Breast epithelium (tissue), 2 donors: ENCODE measurements around the gene ERMARD.

DNA sequence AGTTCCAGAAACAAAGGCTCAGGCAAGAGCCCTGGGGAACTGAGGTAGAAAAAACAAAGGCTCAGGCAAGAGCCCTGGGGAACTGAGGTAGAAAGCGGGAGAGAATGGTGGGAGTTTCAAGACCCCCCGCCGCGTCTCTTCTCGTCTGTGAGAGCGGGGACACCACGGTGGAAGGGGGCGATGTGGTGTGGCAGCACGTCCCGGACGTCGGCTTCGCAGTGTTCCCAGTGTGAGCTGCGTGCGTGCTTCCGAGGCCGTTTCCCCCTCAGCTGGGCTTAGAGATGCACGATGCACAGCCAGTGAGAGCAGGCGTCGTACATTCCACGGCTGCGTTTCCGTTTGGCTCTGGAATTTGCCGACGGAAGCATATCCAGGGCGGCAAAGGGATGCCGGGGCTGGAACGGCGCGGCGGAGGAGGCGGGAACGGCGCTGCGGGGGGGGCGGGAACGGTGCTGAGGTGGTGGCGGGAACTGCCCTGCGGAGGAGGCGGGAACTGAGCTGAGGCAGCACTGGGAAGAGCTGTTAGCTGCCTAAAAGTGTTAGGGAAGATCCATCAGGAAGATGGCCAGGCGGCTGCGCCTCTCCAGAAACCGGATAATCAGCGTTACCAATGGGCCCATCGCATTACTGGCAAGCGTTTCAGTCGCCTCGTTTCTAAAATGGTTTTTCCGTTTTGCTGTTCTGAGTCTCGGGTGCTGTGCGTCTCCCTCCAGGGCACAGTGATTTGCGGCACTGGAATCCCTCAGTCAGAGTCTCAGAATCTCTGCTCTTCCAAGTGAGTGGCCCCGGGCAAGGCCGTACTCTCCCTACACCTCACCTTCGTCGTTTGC lies 37.8 kb downstream of the KIF25 start:
- PRO-cap, result no peak
- RAMPAGE, long total RNA, 2 experiments, result no peak in any of the 2 experiments

DNA sequence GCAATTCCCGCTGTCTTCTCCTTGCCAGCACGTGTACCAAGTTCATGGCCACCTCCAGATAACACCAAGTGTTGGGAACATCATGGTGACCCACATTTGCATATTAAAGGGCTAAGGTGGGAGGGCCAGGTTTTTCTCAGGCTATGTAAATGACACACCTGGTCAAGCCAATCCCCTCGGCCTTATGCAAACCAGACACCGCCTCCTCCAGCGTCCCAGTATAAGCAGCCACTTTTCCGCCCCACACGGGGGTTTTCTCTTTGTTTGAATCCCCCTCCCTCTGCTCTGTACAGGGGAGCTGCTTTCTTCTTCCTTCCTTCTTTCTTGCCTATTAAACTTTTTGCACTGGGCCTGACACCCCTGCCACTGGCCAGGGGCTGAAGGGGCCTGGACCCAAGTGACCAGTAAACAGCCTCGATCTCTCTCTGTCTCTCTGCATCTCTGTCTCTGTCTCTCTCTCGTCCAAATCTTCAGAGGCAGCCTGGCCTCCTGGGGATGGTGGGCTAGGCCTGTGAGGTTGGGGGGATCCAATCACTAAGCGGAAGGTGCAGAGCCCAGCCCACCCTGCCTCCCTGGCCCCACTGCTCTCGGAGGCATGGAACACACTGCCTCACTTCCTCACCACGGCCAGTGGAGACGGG lies 110.5 kb downstream of the DACT2 start:
- PRO-cap, result no peak
- RAMPAGE, long total RNA, 2 experiments, result no peak in any of the 2 experiments

GRCh38 chr6:168225226-168225716 lies 94.3 kb downstream of the DACT2 start:
- PRO-cap, result no peak
- RAMPAGE, long total RNA, 2 experiments, result no peak in any of the 2 experiments

DNA sequence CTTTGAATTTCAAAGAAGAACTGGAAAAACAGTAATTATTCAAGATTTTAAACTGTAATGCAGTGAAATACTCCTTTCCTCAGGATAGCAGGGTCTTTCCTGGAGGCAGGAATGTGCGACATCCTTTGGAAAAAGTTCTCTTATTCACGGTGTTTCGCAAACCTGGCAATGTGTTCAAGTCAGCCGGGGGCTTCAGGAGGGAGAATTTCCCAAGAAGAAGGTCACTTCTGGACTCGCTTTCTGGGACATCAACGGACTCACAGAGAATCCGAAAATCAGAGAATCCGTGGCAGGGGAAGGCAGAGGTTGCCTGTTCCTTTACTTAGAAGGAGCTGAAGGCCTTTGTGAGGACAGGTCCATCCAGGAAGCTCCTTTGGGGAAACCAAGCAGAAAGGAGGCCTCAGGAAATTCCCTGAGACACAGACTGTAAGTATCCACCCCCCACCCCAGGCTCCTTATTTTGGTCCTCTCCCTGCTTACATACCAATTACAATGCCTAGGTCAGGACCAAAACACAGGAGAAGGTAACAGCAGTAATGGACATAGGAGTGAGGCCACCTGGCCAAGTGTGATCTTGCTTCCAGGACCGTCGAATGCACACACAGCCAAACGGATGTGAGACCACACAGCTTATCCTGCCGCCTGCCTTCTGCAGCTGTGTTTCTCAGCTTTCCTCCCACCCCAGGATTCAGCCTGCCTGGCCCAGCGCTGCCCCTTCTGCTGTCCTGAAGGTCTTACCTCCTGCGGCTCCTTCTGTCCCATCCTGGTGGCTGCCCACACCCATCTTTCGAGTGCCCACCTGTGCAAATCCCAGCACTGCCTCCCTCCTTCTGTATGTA lies 49.1 kb upstream of the DACT2 start:
- PRO-cap, result no peak
- RAMPAGE, long total RNA, 2 experiments, result no peak in any of the 2 experiments

DNA sequence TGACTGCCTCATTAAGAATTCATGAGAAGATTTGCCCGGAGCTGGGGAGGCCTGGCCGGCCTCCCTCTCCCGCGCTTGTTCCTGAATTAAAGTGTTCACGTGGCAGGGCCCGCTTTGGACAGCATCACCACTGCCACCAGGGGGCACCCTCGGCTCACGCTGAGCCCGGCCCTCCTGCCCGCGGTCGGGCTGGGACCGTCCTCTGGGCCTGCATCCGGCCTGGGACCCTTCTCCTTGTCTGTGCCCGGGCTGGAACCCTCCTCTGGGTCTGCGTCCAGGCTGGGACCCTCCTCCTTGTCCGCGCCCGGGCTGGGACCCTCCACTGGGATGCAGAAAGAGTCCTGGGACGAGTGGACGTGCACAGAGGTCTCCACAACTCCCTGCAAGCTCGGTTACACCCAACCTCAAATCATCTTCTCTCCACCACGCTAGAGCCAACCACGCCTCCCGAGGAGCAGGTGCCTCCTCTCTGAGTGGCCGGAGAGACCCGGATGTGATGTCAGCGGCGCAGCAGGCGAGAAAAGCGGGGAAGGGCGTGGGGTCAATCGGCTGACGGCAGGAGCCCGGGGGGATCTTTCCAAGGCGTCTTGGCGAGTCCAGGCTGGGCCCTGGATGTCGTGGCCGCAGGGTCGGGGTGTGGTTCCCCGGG lies 50.9 kb upstream of the DACT2 start:
- PRO-cap, result no peak
- RAMPAGE, long total RNA, 2 experiments, result no peak in any of the 2 experiments

DNA sequence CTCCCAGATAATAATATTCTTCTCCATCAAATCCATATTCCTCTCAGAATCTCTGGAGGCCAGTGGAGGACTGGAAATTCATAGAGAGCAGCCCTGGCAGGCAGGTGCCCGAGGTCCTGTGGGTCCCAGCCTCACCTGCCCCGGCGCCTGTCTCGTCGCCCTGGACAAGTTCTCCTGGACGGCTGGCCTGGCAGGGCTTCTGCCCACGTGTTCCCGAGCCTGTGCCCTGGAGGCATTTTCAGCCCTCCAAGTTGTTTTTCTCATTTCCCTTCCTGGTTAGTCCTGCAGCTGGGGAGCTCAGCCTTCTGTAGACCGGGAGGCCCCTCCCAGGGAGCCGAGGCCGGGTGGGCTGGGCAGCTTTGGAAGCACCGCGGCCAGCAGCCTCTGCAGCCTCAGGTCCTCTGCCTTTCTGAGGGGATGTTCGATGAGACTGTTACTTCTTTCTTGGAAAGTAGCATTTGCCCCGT lies 207.2 kb downstream of the SMOC2 start:
- PRO-cap, result no peak
- RAMPAGE, long total RNA, 2 experiments, result no peak in any of the 2 experiments

DNA sequence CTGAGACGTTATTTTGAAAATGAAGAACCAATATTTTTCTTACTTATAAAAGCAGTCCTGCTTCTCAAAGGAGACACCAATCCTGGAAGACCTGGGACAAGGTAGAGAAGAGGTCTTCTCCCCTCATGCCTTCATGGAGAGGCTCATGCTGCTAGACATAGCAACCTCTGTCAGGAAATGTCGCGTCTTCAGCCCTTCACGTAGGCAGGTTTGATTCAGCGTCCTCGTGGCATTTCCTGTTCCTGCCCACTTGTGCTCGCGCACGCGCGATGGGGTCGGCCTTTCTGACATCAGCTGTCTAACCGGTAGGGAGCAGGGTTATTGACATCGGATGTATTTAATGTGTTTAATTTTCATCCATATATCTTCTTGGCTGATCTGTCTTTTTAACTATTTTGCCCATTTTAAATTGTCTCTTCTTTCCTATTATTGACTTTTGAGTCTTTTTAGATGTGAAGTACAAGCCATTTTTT lies 292.4 kb downstream of the THBS2 start:
- PRO-cap, result no peak
- RAMPAGE, long total RNA, 2 experiments, result no peak in any of the 2 experiments

DNA sequence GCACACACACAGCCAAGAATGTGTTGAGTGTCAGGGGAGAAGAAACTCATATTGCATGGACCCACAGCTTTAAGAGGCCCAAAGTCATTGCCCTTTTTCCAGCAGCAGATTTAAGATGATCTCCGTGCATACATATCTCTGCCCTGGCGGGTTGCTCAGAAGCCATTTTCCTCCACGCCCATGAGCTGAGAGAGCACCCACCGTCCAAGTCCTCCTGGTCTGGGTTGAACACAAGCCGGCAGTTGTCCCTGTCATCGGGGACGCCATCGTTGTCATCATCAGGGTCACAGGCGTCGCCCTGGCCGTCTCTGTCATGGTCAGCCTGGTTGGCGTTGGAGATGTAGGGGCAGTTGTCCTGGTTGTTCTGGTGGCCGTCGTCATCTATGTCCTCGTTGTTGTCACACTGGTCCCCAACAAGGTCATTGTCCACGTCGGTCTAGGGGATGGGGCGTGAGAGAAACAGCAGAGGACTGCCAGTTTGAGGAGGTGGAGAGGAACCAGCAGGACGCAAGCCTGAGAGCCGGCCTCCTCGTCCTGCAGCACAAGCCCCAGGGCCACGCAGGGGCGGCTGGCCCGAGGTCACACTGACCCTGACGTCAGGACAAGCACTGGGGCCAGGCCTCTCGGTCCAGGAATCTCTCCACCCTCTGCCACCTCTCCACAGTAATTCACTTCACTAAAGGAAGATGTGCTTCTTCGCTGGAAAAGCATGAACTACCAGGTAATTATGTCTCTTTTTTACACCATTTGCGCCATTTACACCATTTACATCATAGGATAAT lies 28.5 kb downstream of the THBS2 start:
- PRO-cap, result no peak
- RAMPAGE, long total RNA, 2 experiments, result no peak in any of the 2 experiments

DNA sequence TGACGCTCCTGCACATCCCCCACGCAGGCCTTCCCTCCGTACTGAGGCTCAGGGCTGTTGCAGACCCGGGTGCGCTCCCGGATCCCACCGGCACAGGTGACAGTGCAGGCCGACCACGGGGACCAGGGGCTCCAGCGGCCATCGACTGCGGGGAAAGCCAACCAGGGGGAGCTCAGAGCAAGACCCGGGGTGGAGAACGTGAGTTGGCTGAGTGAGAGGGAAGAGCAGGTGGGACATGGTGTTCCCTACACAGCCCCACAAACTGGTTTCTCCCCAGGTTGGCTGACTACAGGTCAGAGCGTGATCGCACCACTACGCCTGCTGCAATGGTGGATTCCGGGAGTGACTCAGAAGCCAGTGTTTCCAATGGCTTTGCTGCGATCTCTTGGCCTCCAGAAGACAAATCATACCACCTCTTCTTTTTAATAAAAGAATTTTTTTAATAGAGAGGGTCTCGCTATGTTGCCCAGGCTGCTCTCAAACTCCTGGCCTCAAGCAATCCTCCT lies 18.8 kb downstream of the THBS2 start:
- PRO-cap, result no peak
- RAMPAGE, long total RNA, 2 experiments, result no peak in any of the 2 experiments

DNA sequence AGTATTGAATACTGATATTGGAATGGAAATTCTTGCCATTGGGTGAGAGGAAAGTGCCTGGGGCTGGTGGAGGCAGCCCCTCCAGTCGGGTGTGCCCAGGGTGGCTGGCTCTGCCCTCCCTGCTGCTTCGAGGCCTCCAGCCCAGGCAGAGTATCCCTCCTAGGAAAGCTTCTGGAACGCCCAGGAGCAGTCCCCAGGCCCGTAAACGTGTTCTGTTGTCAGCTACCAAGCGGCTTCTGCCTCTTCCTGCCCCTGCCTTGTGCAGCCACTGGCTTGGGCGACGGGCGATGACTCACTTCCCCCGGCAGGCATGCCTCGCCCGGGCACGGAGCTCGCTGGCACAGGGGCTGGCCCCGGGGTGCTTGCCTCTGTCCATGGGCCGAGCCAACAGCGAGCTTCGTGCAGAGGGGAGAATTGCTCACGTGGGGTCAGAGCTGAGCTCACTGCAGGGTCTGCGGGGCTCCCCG lies 86.7 kb upstream of the THBS2 start:
- PRO-cap, result no peak
- RAMPAGE, long total RNA, 2 experiments, result no peak in any of the 2 experiments

DNA sequence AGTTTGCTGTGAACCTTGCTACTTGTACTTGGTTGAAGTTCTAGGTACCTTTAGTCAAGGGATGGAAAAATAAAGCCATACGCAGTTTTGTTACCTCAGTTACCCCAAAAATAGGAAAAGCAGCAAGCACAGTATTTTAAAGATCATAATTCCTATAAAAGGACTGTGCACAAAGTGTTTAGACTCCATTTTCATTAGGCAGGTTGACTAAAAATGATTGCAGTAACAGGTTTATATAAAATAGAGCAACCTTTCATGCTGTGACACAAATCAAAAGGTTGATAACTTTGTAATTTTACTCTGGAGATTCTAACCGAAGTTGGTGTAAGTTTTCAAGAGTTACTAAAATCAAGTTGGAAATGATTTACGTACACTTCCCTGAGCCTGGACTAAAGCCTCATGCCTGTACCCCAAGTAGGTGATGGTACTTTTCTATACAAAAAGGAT lies 1.2 kb downstream of the C6orf120 start:
- PRO-cap, result no peak
- RAMPAGE, long total RNA, 2 experiments, result no peak in any of the 2 experiments

DNA sequence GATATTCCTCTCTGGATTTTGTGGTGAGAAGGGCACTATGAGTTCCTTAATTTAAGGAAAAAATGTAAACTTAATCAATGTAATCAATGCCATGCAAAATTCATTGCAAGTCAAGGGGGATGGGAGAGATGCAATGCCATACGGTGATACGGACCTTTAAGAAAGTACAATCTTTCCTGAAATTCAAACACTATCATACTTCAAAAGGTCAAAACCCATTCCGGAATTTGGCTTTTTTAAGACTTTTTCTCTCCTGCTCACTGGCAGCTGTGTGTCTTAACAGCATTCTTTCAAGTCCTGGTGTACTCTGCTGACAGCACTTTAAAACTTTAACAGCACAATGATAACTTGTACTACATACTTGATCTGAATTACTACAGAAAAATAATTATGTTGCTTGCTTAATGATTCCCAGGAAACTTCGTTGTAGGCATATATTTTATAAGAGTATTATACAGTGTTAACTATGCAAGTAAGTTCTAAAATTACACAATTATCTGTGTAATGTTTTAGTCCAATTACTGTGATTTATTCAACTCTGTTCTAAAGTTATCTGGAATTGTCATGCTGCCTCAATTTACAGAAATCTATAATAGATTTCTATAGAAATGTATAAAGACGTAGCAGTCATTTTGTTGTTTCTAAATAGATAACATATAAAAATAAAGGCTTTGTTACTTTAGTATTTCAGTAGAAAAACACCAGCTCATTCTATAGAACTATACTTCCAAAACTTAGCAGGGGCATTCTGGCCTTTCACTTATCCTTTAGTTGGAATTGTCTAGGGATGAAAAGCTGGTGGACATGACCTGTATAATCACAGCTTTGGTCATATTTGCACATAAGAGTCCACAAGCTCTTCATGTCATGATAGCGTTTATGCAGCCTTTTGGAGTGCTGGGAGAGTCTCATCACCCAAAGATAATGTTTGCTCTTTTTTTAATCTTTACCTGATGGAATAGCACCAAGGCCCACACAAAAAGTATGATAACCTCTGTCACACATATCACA lies 2.6 kb downstream of the C6orf120 start:
- PRO-cap, result no peak
- RAMPAGE, long total RNA, 2 experiments, result no peak in any of the 2 experiments

DNA sequence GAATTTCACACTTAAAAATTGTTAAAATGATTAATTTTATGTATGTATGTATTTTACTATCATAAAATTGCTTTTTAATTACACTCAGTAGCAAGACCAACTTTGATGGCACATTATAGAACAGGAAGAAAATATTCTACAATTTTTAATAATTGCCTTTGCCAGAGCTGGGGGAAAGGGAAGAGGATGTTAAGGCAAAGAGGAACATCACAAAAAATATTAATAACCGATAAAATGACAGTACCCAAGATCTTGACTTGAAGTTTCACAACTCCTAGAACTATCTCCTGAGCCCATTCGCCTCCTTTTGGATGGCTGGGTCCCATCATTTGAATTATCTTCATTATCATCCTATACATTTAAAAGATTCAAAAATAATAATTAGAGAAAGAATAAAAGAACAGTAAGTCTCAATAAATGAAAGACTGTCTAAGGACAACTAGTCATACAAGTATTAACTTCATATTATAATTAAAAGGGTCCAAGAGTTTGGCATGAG lies 3.5 kb downstream of the PHF10 start:
- PRO-cap, result no peak
- RAMPAGE, long total RNA, 2 experiments, result no peak in any of the 2 experiments

DNA sequence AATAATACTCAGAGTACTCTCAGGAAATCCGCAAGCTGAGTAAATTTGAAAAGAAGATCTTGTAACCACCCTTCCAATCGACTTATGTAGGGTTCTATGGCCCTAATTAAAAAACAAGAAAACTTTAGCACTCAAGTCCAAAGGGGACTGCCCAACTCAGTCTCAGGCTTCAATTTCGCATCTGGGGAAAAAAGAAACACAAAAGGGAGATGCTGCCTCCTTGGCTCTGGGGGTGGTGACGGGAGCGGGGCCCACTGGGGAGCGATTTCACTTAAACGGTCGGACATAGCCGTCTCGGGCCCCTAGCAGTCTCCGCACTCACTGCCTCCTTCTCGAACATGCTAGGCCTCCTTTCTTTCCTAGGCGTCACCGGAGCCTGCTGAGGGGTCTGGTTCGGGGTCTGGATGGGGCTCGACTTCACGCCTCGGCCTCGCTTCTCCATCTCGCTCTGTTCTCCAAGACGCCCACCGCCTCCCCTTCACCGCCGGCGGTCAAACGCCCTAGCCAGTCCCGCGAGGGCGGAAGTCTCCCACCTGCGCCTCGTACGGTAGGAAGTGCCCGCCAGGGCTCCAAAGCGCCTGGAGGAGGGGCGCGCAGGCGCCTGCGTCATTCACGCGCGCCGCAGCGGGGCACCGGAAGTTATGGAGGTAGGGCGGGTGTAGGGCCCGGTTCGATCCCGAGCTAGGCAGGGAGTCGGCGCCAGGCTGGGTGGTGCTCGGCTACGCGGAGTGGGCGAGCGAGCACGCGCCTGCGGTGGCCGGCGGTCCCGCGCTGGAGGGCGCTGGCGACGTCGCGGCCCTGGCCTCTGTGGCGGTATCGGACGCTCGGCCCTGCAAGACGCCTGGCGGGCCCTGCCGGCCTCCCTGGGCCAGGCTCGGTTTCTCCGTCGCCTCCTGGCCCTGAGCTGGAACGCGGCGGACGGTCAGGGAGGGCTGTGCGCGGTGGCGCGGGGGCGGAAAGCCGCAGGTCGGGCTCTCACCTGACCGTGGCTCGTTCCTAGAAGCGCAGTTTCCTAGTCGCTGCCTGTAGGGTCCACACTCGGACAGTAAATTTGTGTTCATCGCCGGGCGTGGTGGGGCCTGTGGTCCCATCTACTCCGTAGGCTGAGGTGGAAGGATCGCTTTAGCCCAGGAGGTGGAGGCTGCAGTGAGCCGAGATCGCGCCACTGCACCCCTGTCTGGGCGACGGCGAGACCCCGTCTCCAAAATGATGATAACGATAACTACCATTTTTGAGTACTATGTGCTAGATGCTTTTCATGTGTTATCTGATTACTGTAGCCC lies at the start of gene ERMARD:
TSS of gene ERMARD (plus strand) at position 606 of the 1,283 bp plus-strand sequence.
- PRO-cap, result bidirectional peak, plus-strand start at position 688 of the sequence, minus-strand start at position 546 of the sequence
- RAMPAGE, long total RNA, 2 experiments, result start-site peak on the plus strand in 1 of 2 experiments, centred at position 625 of the sequence, 25 reads per replicate; start-site peak on the minus strand in 2 of 2 experiments, centred at positions 545 to 558 of the sequence, 30 to 31 reads per replicate

DNA sequence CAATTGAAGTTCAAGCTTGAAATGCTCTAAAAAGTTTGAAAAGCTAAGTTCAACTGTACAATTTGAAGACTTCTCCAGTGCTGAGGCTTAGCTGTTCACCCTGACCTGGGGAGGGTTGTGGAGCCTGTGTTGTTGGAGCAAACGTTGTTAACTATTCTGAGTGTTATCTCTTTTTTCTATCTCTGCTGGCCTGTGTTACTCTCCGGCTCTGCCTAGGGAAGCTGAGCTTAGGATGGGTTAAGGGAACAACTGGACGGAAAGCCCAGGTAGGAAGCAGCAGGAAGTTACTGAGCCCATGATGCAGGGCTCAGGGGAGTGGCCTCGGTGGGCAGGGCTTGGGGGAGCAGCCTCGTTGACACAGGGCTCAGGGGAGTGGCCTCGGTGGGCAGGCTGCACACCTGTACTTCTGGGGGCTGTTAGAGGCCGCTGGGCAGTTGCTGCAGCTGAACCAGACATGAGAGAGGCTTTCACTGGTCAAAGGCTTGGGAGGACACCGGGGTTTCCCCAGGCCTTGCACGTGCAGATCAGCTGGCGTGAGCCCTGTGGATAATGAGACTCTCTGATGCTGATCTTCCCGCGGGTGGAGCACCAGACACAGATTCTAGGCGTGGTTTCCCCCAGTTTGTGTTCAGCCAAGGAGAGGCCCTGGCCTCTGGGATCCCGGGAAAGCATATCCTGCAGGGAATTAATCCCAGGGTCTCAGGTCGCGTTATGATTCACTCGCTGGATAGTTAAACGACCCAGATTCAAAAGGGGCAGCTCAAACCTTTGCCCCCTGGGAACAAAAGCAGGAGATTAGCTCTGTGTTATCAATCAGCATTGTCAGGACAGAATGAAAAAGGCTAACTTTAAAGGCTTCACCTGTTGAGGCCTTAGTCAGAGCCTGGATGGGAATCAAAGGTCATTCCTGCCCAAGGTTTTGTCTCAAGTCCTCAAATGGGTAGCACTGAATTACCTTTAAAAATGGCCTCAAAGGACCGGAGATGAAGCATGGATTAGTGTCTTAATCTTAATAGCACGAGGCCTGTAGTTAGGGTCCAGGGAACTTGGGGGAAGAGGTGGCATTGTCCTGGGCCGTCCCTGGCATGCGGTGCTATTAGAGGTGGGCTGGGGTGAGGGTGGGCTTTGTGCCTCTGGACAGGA lies 59.1 kb downstream of the ERMARD start:
- PRO-cap, result no peak
- RAMPAGE, long total RNA, 2 experiments, result no peak in any of the 2 experiments

DNA sequence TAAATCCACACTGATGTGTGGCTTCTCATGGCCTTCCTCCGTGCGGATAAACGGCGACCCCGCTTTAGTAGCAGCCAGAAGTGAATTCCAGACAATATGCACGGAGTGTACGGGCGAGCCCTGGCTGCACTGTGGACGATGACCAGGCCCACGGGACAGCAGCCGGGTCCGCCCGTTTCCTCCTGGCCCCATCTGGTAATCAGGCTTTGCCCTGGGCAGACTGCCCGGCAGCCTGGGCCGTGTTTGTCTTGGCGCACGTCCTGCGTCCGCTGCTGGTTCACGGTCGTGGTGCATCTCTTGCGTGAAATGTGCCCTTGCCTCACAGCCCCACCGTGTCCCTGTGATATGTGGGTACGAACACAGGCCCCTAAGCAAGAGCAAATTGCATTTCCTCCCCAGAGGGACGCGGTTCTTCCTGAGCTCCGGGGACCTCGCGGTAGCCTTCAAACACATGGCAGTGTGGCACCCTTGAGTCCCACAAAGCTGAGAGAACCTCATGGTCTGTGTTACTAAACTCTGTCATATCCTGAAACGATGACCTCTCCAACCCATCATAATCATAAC lies 183.0 kb downstream of the ERMARD start:
- PRO-cap, result no peak
- RAMPAGE, long total RNA, 2 experiments, result no peak in any of the 2 experiments

DNA sequence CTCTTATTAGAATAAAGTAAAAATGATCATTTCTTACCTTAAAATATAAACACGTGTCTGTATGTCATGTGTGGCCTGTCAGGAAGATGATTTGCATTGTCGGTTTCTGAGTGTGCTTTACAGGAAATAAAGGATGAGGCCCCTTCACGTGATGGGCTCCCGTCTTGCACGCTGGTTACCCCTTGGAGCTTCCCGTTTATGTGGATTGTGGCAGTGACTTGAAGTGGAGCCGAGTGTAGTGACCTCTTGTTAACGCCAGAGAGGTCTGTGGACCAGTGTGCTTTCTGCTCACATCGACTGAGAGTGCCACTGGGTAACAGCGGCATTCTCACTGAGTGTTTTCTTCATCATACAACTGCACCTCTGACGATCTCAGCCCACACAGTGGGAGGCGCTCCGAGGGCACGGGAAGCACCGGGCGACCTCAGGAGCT lies 238.6 kb downstream of the ERMARD start:
- PRO-cap, result no peak
- RAMPAGE, long total RNA, 2 experiments, result no peak in any of the 2 experiments

GRCh38 chr6:170043873-170044758 lies 246.8 kb downstream of the DLL1 start:
- PRO-cap, result no peak
- RAMPAGE, long total RNA, 2 experiments, result no peak in any of the 2 experiments

- PRO-cap, result no peak
- RAMPAGE, long total RNA, 2 experiments, result no peak in any of the 2 experiments
Measured at GRCh38 chr6:170085769-170086218, 205.1 kb downstream of the DLL1 start.

DNA sequence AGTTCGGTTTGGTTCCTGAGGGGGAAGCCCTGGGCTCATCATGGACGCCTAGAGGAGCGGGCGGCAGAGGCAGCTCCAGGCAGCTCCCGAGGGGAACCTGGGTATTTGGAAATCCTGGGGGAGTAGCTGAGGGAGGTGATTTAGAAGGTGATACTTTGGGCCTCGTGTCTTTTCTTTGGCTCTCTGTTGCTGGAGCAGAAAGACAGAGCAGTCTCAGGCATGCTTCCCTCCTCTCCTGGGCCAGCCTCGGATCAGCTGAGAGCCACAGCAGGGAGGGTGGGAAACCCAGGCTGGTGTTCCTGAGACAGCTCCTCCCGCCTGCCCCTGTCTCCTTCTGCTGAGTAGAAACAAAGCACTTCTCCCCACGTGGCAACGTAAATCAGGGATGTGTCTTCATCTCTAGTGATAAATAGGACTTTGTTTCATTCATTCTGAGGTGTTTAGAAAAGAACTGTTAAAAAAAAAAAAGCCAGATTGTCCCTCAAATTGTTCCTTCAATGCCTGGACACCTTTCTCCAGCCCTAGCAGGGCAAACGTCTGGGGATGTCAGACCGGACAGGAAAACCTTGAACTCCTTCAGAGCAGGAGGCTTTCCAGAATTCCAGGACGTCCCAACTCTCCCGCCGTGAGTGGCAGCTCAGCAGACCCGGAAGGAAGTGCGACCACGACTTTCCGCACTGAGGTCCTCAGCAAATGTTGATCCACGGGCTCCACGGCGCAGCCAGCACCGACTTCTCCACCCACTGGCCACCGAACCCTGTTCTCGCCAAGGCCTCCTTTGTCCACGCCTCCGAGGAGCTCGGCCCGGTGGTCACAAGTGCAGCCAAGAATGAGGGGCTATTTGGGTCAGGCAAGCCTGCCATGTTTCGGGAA lies 139.2 kb downstream of the DLL1 start:
- PRO-cap, result no peak
- RAMPAGE, long total RNA, 2 experiments, result no peak in any of the 2 experiments